Breast (tissue), 4 donors: ENCODE results near the genes ZNF764, FBRS and COX6A2.

DNA sequence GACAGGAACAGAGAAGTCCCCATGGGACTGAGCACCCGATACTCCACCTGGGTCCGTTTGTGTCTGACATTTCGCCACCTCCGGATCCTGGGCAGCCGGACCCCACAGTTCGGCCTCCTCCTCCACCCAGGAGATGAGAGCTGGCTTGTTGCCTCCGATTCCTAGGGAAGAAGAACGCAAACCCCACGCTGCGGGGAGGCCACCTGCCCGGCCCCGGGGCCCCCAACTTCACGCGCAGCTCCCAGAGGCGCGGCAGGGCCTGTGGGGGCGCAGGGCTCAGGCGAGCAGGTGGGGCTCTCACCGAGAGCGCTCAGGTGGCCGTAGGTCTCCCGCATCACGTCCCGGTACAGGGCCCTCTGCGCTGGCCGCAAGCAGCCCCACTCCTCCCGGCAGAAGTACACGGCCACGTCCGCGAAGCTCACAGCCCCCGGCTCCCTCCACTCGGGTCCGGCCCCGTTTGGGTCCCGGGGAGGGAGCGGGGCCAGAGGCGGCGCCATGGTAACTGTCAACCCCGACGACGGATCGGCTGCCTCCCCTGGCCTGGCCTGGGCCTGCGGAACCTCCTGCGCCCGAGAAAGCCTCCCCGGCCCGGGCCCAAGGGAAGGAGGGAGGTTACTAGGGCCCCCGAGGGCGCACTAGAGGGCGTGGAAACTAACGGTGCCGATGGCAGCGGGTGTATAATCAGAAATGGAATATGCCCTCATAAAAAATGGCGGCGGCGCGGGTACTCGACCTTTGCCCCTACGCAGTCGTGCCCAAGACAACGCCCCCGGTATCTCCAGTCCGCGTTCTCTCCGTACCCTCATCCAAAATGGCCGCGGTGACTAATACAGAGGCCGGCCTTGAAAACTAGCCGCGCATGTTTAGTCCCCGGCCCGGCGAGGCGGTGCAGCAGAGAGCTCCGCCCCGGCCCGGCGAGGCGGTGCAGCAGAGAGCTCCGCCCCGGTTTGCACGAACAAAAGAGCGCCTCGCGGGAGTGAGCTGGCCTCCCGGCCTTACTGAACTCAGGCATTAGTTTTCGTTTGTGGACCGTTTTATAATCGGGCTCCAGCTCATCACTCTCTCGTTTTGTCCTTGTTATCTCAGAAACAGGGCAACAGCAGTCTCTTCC lies at the start of gene ZNF764:
Gene ZNF764, minus strand, starts transcription at position 689 of the 1,111 bp plus-strand sequence.
- PRO-cap, 3 experiments = peak in 3 of 3 experiments; most common plus-strand start position 958 of the sequence (in 2); most common minus-strand start position 590 of the sequence (in 3)
- RRBS = 3% methylated on average over 25 of the region's 91 CpGs

- PRO-cap, 3 experiments = no peak in any of the 3 experiments
- RRBS = 48% methylated on average over 5 of the region's 6 CpGs
These were observed 1.3 kb downstream of the ZNF688 start for GRCh38 chr16:30570280-30570596.

DNA sequence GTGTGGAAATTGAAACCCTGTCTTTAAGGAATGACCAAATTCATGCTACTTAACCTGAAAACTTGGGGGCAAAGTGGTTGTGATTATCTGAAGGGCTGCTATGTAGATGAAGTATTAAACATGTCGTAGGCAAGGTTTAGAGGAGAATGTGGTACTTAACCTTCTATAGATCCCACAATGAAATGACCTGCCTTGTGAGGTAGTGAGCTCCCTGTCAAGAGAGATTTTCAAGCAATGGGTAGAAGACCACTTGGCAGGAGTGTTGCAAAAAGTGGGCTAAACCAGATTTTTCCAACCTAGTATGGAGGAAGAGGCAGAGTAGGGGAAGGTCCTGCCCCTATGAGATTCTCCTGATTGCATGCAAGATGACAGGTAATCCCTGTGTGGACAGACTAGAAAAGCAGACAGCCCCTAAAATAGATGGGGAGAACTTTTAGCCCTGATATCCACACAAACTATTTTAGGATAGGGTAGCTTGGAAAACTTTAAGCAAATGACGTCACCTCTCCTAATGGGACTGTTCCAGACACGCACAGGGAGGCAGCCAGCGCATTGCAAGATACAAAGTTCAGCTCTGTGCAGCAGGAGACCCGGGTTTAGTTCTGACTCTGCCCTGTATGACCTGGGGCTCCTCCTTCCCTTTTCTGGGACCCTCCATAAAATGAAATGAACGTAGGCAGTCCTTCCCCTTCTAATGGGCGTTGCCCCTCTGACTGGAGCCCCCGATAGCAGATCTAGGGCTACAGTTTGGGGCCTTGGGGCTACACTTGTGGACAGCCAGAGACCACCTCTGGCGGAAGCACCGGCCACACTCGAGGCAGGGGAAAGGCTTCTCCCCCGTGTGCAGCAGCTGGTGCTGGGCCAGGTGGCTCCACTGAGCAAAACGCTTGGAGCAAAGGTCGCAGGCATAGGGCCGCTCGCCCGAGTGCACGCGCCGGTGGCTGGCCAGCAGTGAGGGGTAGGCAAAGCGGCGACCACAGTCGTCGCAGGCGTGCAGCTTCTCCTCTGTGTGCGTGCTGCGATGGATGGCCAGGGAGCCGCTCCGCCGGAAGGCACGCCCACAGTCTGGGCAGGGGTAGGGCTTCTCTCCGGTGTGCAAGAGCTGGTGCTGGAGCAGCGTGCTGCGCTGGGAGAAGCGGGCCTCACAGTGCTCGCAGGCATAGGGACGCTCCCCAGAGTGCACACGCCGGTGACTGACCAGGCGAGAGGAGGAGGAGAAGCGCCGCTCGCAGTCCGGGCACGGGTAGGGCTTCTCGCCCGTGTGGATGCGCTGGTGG lies 6.2 kb downstream of the ZNF689 start:
- PRO-cap, 3 experiments = no peak in any of the 3 experiments
- RRBS = 79% methylated on average over 16 of the region's 48 CpGs

DNA sequence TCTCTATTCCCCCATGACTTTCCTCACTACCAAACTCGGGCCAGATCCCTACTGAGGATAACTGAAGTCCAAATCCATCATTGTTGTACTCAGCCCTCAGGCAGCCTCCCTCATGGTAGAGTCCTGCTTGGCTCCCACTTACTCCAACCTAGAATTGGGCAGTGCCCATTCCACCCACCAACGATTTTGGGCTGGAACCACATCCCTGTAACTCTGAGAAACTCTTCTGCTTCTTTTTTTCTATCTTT lies 1.2 kb downstream of the PRR14 start:
- PRO-cap, 3 experiments = no peak in any of the 3 experiments
- RRBS = no CpG with 5 or more reads among the region's 2 CpGs

DNA sequence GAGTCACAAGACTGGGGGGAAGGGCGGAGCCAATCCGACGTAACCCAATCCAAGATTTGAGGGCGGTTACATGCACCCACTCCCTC lies 143 bp upstream of the FBRS start:
- PRO-cap, 3 experiments = no peak in any of the 3 experiments
- RRBS = no CpG with 5 or more reads among the region's 4 CpGs

GRCh38 chr16:30658331-30658552 lies at the start of gene FBRS:
Gene FBRS, plus strand, starts transcription at chr16:30658431.
- PRO-cap, 3 experiments = peak in 3 of 3 experiments; most common plus-strand start chr16:30658414 (in 1)
- RRBS = no CpG with 5 or more reads among the region's 12 CpGs

GRCh38 chr16:30741046-30741251 lies 507 bp downstream of the TMEM265 start:
- PRO-cap, 3 experiments = no peak in any of the 3 experiments

DNA sequence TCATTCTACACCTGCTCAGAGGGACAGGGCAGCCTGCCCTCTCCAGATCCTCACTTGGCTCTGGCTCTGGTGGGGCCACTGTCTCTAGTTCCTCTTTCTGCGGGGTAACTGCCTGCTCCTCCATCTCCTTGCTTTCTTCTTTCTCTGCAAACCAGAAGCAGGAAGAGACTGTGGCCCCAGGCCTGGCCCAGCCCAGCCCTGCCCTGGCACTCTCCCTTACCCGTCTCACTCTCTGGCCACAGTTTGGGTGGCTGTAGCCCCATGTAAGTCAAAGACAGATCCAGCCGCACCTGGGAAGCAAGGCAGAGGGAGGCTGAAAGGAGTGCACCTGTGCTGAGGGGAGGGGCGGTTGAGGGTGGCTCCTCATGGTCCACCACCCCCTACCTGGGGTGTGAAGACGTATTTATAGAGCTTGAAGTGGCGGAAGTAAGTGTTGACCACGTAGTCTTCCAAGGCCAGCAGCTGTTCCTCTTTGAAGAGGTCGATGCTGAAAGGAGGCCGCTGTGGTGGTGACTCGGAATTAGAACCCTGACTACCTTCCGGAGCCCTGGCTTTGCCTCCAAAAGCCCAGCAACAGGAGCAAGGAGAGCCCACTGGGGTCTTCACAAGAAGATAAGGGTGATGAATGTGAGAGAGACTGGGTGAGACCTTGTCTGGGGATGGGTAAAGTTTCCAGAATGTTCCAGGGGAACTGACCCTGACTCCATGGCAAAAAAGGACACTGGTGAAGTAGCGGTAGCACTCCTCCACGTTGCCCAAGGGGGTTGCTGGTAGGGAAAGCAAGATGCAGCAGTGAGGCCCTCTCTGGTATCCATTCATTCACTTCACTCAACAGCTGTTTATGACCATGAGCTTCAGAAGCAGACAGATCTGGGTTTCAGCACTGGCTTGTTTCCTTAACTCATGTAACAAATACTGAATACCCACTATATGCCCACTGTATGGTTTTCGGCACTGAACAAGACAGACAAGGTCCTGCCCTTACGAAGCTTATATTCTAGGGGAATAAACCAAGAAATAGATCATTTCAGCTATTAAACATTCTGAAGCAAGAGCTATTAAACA lies 2.6 kb downstream of the CFAP119 start:
- PRO-cap, 3 experiments = no peak in any of the 3 experiments
- RRBS = no CpG with 5 or more reads among the region's 15 CpGs

DNA sequence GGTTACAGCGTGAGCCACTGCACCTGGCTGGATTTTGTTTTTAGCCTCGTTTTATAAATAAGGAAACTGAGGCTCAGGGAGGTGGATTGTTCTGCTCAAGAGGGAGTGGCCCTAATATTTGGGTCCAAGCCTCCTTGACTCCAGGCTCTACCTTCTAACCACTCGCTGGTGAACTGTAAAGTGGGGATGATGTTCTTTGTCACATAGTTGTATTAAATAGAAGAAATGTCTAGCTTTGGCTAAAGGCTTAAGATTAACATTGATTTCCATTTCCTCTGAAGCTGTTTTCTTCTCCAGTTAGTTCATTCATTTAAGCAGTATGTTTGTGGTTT lies 8.2 kb downstream of the RNF40 start:
- PRO-cap, 3 experiments = no peak in any of the 3 experiments
- RRBS = no CpG with 5 or more reads among the region's 3 CpGs

GRCh38 chr16:30844688-30845576 lies 48.9 kb downstream of the BCL7C start:
- PRO-cap, 3 experiments = no peak in any of the 3 experiments
- RRBS = no CpG with 5 or more reads among the region's 8 CpGs

DNA sequence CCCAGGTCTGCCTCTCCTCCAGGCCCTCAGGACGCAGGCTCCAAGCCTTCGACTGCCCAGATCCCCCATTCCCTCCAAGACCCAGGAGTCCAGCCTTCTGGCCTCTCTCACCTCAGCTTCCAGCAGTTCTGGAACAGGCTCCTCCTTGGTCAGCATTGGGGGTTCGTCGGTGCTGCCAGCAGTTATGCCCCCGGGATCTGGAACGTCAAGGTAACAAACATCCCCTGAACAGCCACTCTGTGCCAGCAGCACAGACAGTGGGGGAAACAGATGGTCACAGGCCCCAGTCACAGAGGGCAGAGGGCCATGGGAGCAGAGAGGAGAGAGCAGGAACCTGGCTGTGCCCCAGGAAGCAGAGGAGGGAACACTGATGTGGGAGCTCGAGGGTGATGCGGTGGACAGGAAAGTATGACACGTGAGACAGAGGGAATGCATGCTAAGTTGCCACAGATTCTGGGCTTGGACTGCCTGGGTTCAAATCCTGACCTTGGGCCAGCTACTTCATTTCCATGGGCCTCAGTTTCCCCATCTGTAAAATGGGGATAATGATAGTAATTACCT lies 5.0 kb downstream of the BCL7C start:
- PRO-cap, 3 experiments = no peak in any of the 3 experiments
- RRBS = no CpG with 5 or more reads among the region's 9 CpGs

DNA sequence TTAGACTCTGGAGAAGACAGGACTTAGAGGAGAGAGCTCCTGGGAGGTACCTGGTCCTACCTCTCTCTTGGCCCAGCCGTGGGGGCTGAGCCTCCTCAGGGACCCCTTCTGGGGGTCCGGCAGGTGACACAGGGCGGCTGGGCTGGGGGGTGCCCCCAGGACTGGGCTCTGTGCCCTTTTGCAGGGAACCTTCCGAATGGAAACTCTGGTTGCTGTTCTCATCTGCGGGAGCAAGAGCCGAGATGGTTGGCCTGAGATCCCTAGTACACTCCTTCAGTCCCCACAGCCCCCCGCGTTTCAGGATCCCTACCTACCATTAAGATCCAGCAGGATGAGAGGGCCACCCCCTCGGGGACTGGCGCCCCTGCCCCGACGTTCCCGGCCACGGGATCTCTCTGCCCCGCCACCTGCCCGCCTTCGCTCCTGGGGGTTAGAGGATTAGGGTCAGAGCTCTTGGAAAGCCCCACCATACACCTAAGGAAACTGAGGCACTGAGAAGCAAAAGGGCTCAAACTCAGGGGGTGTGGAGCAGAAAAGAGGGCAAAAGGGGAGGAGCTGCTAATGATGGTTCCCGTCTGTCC lies 1.3 kb downstream of the BCL7C start:
- PRO-cap, 3 experiments = no peak in any of the 3 experiments
- RRBS = no CpG with 5 or more reads among the region's 18 CpGs

DNA sequence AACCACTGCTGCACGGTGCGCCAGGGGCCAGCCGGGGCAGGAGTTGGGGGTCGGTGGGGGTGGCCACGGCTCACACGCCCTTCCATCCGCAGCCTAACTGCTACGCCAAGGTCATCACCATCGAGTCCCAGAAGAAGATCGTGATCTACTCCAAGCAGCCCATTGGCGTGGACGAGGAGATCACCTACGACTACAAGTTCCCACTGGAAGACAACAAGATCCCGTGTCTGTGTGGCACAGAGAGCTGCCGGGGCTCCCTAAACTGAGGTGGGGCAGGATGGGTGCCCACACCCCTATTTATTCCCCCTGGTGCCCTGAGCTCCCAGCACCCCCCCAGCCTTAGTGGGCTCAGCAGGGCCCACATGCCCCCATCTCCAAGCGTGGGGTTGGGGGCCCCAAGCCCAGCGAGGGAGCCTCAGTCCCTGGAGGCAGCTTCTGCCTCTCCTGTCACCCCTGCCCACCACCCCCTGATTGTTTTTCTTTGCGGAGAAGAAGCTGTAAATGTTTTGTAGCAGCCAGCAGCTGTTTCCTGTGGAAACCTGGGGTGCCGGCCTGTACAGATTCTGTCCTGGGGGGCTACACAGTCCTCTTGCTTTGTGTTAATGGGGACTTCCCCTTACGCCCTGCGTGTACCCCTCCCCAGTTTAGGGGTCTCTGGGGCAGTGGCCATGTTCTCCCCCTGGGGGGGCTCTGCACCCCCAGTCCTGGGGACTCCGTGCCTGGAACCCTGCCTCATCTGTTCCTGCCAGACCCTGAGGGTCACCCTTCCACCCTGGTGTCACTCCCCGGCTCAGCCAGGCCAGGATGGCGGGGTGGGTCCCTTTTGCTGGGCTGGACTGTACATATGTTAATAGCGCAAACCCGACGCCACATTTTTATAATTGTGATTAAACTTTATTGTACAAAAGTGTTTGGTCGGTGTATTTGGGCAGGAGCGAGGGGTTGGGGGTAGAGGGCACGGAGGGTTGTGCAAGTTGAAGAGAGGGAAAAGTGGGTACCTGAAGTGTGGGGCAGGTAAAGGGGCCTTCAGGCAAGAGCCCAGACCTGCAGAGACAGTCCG lies 919 bp upstream of the HSD3B7 start:
- PRO-cap, 3 experiments = no peak in any of the 3 experiments
- RRBS = 74% methylated on average over 3 of the region's 31 CpGs

DNA sequence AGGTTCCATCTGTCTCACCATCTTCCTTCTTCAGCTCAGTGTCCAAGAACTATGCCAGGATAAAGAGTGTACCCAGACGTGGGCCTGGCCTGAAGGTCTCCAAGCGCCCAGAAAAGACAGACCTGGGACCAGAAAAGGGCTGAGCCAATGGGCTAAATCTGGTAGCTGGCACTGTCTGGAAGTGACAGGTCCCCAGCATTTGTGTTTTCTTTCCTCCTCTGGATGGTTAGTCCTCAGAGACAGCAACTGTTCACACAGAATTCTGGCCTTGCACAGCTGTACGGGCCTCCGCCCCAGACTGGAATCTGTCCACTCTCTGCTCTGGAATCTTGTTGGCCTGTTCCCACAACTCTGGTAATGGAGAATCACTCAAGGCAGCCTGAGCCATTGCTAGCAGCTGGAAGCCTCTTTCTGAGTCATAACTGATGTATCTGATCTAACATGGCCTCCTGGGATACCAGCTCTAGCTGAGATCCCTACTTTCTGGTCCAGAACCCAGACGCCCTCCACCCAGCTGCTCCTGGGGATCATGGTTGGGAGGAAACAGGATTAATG lies 9.2 kb downstream of the ZNF668 start:
- PRO-cap, 3 experiments = no peak in any of the 3 experiments
- RRBS = no CpG with 5 or more reads among the region's 5 CpGs

DNA sequence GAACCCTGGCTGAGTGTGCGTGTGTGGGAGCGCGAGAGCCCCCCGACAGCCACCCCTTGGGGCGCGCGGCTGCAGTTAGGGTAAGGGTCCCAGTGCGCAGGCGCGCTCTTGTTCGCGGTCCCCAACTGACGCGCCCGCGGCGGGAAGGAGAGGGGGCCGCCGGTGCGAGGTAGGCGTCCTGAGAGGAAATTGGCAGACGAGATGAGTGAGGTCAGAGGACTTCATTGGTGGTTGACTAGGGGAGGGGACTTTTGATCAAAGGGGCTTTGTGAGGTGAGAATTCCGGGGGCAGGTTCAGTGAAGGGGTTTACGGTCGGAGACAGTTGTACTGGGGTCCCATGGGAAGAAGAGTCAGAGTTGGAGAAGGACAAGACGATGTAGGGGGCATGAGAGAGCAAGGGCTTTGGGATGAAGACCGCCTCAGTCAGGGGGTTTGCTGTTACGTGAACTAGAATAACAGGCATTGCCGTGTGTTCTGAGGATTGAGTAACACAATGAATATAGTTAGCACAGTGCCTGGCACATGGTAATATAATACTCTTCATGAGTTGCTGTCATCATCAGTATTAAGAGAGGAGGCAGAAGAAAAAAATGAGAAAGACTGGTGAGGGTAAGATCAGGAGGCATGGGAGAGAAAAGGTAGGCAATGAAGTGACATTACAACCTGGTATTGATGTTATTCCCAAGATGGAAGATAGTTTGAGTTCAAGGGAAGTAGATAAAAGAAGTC lies 495 bp downstream of the ZNF646 start:
- PRO-cap, 3 experiments = no peak in any of the 3 experiments
- RRBS = 2% methylated on average over 4 of the region's 29 CpGs

DNA sequence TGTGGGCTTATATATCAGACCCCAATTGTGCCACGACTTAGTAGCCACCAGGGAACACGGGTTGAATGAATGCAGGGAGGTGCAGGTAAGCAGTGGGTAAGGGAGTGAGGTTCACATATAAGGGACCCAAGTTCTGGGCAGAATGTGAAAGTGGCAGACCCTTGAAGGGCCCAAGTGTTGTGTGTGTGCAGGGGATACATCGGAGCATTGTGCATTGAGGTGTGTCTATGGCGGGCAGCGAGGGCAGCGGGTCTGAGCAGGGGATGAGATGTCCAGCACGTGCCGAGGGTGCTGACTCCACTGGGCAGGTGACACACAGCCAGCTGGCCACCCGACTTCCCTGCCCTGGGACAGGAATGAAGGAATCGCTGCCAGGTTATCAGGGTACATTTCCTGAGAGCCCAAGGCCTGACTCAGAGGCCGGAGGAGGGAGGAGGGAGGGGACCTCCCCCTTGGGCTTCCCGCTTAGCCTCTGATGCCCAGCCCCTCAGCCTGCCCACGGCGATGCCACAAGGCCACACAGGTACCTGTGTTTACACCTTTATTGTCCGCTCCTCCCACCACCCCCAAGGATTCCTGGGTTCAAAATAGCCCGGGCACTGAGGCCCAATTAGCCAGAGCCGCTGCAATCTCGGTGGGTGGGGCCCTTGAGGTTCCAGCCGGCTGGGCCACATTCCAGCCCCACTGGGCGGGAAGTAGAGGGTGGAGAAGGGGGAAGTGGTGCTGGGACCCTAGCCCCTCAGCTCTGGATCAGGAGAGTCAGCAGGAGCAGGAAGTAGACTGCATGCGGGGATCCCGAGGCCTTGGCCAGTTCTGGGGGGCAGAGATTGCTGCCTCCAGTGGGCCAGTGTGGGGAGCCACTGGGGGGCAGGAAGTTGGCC lies 3.1 kb upstream of the PRSS8 start:
- PRO-cap, 3 experiments = peak in 1 of 3 experiments; most common plus-strand start position 482 of the sequence (in 1); most common minus-strand start position 358 of the sequence (in 1)
- RRBS = 10% methylated on average over 4 of the region's 22 CpGs

DNA sequence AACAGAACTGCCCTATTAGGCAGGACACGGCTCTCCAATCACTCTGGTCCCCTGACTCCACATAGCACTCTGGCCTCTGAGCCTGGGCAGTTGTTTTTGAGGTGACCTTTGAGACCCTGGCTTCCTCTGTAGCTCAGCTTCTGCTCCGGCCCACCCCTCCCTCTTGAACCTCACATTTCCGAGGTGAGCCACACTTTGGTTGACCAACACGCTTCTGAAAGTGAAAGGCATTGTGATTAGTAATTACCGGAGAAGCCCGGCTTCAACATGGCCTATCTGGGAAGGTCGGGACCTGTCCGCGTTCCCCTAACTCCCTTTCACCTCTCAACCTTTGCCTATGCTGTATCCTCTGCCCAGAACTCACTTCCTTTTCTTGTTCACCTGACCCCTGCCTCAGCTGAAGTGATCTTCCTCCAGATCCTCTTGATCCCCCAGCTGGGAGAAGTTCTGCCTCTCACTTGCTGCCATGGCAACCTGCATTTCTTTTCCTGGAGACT lies 10.2 kb upstream of the ITGAX start:
- PRO-cap, 3 experiments = no peak in any of the 3 experiments
- RRBS = 56% methylated on average over 1 of the region's 9 CpGs

GRCh38 chr16:31404378-31405074 lies 11.4 kb downstream of the ITGAD start:
- PRO-cap, 3 experiments = no peak in any of the 3 experiments
- RRBS = no CpG with 5 or more reads among the region's 7 CpGs

DNA sequence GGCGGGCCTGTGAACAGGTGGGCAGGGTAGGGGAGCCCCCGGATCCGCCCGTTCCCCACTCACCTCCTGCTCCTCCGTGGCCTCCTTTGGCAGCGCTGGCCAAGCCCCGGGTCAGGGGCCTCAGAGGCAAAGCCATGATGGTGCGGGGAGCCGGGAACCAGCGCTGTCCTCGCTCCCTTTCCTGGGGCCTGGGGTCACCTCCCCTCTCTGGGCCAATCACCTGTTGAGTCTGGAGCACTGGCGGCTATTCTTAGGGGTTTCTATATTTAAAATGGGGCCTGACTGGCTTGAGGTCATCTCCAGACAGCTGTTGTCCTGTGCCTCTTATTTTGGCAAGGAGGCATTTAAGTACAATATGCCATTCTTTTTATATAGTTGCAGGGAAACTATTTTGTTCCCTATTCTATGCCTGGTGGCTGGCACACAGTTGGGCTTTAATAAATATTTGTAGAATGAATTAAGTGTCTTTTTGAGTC lies at the start of gene COX6A2:
Gene COX6A2, minus strand, starts transcription at position 171 of the 476 bp plus-strand sequence.
- PRO-cap, 3 experiments = no peak in any of the 3 experiments
- RRBS = 51% methylated on average over 5 of the region's 12 CpGs

DNA sequence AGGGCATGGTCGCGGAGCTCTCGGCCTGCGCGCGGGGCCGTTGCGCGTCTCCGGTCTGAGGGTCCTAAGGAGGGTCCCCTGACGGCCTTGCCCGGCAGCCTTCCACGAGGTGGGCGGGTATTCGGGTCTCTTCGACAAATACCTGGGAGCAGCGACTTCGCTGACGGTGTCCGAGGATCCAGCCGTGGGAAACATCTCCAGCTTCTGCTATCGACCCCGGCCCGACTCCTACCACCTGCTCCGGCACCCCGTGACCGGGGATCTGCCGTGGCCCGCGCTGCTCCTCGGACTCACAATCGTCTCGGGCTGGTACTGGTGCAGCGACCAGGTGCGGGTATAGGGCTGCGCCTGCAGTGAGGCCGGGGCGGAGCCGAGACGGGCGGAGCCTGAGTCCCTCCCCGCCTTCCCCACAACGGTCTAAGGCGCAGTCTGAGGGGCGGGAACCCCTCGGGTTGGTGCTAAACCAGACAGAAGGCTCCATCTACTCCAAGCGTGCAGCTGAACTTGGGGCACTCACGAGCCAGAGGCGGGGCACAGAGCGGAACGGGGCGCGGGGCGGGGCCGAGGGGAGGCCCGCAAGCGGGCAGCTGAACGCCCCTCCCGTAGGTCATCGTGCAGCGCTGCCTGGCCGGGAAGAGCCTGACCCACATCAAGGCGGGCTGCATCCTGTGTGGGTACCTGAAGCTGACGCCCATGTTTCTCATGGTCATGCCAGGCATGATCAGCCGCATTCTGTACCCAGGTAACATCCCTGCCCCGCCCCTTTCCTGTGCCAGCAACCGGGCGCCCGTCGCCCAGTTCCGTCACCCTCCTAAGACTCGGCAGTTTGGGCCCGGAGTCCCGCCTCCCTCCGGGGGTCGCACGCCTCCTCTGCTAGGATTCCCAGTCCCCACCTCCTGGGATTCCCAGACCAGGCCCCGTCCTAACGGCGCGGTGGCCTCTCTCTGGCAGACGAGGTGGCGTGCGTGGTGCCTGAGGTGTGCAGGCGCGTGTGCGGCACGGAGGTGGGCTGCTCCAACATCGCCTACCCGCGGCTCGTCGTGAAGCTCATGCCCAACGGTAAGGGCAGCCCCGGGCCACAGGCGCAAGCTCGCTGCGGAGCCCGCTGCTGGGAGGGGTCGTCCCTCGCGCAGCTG lies 4.9 kb downstream of the SLC5A2 start:
- PRO-cap, 3 experiments = no peak in any of the 3 experiments
- RRBS = 2% methylated on average over 15 of the region's 102 CpGs